ENCODE measurements around a stretch of chr14.

- PRO-cap: no peak
These were observed 99.9 kb downstream of the PPP2R5C start for GRCh38 chr14:101861240-101862053.

- PRO-cap: no peak
These were observed 99.8 kb upstream of the DYNC1H1 start for GRCh38 chr14:101864466-101865060.

- PRO-cap: no peak
These were observed 86.0 kb upstream of the DYNC1H1 start for GRCh38 chr14:101878286-101878791.

GRCh38 chr14:101925890-101926532, 38.4 kb upstream of the DYNC1H1 start:
- PRO-cap: no peak

DNA sequence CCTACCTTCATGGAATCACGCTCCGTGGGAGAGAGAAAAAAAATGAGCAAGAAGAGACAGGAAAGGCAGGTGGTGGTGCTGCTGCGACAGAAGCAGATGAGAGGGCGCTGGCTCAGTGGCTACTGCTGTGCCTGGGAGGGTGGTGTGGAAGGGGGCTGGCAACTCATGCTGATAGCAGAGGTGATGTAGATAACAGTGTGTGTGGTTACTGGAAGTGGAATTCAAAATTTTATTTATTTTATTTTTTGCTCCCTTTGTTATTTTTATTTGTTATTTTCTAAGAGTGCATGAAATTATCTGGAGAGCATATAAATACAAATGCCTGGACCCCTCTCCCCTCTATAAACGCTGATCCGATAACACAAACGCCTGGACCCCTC, 33.5 kb downstream of the DYNC1H1 start:
- PRO-cap: no peak

DNA sequence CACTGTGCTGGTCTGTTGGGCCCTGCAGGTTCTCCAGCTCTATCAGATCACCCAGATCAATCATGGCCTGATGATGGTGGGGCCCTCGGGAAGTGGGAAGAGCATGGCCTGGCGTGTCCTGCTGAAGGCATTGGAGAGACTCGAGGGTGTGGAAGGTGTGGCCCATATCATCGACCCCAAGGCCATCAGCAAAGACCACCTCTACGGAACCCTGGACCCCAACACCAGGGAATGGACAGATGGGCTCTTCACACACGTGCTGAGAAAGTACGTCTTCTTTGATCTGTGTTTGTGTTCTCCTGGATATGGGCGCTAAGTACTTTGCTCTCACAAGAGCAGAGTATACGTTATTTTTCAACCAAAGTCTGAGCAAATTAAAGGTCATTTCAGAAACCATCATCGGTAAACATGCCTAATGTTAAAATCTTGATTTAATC, 47.5 kb downstream of the DYNC1H1 start:
- PRO-cap: no peak

DNA sequence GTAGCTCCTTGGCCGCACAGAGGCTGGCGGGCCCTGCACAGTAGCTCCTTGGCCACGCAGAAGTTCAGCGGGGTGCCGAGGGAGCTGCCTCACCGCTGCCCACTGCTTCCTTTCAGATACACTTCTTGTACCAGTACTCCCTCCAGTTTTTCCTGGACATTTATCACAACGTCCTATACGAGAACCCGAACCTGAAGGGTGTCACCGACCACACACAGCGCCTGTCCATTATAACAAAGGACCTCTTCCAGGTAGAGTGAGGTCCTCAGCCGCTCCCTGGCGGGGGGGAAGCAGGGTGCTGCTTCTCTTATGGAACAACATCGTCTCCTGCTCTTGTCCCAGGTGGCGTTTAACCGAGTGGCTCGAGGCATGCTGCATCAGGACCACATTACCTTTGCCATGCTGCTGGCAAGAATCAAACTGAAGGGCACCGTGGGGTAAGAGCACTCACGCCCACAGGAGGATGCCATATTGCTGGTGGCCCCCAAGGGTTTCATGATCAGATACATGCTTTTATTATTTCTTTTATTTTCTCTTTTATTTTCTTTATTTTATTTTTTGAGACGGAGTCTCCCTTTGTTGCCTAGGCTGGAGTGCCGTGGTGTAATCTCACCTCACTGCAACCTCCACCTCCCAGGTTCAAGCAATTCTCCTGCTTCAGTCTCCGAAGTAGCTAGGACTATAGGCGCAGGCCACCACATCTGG, 47.4 kb downstream of the HSP90AA1 start:
- PRO-cap: no peak

GRCh38 chr14:102050361-102051000, 36.4 kb downstream of the HSP90AA1 start:
- PRO-cap: no peak

DNA sequence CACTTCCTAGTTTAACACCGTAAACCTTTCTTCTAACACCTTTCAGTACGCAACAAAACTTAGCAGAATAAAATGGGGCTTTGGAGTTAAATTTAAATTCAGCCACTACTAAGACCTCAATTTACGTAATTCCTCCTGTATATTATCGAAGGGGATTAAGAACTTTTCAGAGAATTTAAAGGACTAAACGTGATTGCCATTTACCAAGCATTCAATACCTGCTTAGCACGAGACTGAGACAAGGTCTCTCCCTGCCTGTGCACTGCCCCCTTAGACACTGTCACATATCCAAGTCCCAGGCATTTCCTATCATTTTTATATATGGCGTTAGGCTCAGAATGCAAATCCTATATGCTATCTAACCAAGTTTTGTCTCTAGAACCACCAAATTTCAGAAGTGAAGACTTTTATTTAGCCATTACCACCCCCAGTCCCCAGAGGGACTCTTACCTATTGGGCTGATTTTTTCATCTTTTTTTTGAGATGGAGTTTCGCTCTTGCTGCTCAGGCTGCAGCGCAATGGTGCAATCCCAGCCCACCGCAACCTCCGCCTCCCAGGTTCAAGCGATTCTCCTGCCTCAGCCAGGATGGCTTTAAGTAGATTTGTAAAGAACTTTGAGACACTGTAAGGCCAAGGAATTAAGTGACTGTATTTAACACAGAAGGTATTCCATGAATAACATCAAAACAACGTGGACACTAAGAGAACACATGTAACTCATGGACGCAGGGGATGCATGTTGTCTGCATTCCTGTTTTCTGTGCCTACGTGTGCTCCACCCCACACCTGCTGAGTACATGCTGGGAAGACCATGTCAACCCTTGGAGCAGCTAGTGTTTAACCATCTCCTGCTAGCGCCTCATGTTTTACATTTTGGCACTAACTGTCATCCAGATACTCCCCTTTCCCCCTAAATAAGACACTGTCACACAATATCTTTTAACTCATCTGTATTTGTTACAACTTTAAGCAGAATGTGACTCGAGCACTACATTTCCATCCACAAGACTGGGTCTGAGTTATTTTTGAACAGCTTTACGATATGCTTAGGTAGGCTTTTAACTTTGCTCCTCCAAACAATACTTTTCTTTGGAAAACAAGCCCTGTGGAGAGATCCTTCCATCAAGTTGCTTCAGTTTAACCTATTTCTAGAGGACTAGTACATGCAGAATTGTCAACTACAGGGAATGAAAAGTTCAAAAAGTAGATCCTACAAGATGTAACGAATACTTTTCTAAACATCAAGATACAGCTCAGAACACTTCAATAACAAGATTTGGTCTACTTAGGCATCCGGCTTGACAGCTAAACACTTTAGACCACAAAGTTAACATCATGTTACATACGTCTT, 6.3 kb downstream of the HSP90AA1 start:
- PRO-cap: no peak

- PRO-cap: no peak
These were observed 47.5 kb downstream of the WDR20 start for GRCh38 chr14:102186971-102187754.

DNA sequence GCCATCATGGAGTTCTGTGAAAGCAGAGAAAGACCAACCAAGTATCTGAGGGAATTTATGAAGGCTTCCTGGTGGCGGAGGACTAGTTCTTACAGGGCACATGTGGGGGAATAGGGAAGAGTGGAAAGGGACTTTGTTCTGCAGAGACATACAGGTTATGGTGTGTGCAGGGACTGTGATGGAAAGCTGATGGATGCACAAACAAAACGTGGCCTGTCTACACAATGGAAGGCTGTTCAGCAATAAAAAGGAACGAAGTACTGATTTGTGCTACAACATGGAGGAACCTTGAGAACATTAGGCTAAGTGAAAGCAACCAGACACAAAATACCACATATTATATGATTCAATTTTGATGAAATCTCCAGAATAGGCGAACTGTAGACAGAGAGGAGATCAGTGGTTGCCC, 2.6 kb downstream of the TECPR2 start:
- PRO-cap: no peak

DNA sequence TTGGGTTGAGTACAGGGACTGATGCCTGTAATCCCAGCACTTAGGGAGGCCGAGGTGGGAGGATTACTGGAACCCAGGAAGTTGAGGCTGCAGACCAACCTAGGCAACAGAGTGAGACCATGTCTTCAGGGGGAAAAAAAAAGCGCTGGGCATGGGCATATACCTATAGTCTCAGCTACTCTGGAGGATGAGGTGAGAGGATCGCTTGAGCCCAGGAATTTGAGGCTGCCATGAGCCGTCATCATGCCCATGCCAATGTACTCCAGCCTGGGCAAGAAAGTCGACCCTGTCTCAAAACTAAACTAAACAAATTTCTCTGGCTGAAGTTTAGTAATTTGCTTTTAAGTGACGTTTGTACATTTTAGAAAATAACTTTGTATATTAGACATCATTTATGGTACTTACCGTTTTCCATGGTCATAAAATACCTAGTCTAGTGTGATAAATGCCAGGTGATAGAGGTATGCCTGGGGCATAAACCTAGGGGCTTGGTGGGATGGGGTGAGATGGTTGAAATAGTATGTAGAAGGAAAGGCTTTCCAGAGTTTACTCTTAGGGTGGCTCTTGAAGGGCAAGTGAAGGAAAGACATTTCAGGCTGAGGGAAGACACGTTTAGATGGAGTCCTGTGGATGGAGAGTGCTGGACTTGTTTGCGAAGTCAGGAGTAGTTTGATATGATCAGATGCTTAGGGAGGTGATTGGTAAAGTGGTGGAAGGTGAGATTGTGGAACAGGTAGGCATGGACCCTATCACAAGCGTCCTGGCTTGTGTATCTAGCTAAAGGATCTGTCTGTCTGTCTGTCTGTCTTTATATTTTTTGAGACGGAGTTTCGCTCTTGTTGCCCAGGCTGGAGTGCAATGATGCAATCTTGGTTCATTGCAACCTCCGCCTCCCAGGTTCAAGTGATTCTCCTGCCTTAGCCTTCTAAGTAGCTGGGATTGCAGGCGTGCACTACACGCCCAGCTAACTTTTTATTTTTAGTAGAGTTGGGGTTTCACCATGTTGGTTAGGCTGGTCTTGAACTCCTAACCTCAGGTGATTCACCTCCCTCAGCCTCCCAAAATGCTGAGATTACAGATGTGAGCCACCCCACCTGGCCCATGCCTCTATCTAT, 26.2 kb downstream of the RCOR1 start:
- PRO-cap: no peak

GRCh38 chr14:102646162-102646631, 53.7 kb downstream of the RCOR1 start:
- PRO-cap: no peak

GRCh38 chr14:102774330-102775329, 2.6 kb upstream of the TRAF3 start:
- PRO-cap: no peak

- PRO-cap: no peak
These were observed 21.8 kb downstream of the TRAF3 start for GRCh38 chr14:102798987-102799519.

- PRO-cap: no peak
These were observed 17.5 kb downstream of the AMN start for GRCh38 chr14:102939756-102940580.

- PRO-cap: no peak
These were observed 63.9 kb downstream of the CDC42BPB start for GRCh38 chr14:102993378-102993939.

GRCh38 chr14:103072934-103073953, 10.8 kb upstream of the LBHD2 start:
- PRO-cap: no peak

GRCh38 chr14:103074806-103075431, 9.1 kb upstream of the LBHD2 start:
- PRO-cap: no peak

DNA sequence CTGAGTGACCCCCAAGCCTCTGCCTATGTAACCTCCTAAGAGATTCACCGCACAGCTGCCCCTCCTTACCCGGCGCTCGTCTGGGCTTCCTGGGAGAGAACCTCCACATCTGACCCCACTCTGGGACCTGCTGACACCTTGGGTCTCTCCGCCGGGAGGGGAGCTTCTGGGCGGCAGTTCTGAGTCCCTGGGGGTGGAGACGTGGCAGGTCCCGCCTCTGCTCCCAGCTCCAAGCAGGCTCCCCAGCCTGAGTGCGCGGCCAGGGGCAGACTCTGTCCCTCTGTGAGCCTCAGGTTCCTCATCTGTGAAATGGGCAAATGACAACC, 3.6 kb downstream of the EXOC3L4 start:
- PRO-cap: no peak

Measured in SUDHL5 (cell line).